Endodermal cell (in vitro differentiated cells): ENCODE measurements around a stretch of chr1.

DNA sequence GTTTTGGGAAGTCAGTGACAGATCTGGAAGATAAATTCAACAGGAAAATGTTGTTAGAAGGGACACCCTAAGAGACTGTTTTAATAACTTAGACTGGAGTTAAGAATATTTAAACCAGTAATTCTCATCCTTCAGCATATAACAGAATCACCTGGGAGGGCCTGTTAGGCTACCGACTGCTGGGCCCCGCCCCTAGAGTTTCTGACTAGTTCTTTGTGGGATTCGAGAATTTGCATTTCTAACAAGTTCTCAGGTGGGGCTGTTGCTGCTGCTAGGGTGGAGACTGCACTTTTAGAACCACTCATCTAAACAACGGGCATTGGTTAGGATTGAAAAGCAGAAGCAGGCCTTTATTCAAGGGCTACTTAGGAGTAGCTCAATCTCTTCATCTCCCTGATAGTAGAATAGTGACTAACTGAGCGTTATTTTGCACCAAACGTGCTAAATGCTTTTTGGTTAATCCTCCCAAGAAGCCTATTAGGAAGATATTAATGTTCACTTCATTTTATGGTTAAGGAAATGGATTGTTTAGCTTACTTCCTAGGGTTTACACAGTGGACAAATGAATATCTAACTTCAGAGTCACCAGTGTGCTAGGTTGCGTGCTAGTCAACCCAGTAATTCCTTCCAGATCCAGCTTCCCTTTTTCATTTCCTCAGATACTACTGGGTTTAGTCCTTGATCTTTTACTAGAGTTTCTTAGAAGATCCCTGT lies 31.1 kb upstream of the UAP1 start:
- PRO-cap, result no peak

- PRO-cap, result no peak
Measured at GRCh38 chr1:162612537-162613529, 19.4 kb upstream of the DDR2 start.

DNA sequence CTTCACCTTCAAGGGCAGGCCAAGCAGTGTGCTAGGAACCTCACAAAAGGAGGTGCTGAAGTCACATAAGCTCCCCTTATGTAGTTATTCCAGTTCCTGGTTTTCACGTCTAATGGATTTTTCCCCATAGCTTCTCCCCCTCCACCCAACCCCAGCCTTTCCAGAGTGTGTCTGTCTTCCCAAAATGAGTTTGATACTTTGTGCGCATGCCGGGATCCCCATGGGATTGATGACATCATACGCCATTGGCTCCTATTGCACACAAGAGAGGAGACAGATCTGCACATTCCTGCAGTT lies 71.4 kb downstream of the DDR2 start:
- PRO-cap, result no peak

DNA sequence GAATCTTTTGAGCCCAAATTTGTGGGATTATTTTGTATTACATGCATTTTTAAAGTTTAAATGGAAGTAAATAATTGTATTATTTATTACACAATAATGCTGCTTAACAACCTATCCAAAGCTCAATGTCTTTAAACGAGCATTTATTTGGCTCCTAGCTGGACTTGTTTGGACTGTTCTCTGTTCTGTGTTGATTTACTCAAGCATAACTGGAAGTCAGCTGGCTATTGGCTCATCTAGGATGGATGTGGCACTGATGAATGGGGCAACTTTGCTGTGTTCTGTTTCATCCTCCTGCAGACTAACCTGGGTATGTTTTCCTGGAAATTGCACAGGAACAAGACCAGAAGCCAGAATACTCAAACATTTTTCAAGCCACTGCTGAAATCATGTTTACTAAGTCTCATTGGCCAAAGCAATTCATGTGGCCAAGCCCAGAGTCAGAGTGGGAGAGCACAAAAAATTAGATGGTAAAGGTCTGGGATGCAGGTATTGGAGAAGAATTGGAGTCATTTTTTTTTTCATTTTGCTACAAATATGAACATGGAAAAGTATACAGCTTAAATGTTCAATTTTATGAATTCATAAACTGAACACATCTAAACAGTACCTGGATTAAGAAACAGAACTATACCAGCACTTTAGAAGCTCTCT lies 70.7 kb upstream of the HSD17B7 start:
- PRO-cap, result no peak

GRCh38 chr1:162771983-162772454 lies 18.5 kb upstream of the HSD17B7 start:
- PRO-cap, result no peak

- PRO-cap, result no peak
Measured at GRCh38 chr1:162781317-162782194, 8.9 kb upstream of the HSD17B7 start.

DNA sequence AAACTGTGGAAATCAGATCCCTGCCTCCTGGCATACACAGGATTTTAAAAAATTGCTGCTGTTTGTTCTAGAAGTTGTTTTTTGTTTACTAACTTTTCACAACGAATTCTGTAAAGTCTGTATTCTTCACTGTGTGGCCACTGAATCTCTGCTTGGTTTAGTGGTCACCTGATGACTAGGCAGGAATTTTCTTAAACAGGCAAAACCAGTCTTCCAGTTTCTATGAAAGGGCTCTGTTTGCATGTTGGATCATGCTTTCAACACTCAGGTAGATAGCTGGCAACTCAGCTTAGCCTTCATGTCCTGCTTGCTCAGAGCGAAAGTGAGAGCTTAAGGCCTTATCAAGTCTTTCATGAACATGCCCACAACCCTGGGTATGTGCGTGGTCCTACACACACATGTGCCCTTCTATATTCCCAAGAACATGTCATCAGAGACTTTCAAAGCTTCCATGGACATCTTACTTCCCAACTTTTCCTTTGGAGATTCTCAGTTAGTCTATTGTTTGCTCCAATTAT lies 52.4 kb upstream of the CCDC190 start:
- PRO-cap, result no peak

- PRO-cap, result no peak
Measured at GRCh38 chr1:163231382-163231909, 28.7 kb upstream of the RGS5 start.

- PRO-cap, result no peak
Measured at GRCh38 chr1:164321187-164321726, 237.7 kb upstream of the PBX1 start.

DNA sequence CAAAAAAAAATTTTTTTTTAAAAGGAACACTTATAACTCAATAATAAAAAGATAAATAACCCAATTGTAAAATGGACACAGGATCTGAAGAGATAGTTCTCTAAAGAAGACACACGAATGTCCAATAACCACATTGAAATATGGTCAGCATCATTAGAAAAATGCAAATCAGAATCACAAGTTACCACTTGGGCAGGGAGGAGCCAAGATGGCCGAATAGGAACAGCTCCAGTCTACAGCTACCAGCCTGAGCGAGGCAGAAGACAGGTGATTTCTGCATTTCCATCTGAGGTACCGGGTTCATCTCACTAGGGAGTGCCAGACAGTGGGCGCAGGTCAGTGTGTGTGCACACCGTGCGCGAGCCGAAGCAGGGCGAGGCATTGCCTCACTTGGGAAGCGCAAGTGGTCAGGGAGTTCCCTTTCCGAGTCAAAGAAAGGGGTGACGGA lies 100.0 kb upstream of the PBX1 start:
- PRO-cap, result no peak

- PRO-cap, result no peak
Measured at GRCh38 chr1:164573903-164574524, 15.0 kb downstream of the PBX1 start.

- PRO-cap, result bidirectional peak, plus-strand start at chr1:164589347, minus-strand start at chr1:164589106
Measured at GRCh38 chr1:164588507-164589731, 29.9 kb downstream of the PBX1 start.

DNA sequence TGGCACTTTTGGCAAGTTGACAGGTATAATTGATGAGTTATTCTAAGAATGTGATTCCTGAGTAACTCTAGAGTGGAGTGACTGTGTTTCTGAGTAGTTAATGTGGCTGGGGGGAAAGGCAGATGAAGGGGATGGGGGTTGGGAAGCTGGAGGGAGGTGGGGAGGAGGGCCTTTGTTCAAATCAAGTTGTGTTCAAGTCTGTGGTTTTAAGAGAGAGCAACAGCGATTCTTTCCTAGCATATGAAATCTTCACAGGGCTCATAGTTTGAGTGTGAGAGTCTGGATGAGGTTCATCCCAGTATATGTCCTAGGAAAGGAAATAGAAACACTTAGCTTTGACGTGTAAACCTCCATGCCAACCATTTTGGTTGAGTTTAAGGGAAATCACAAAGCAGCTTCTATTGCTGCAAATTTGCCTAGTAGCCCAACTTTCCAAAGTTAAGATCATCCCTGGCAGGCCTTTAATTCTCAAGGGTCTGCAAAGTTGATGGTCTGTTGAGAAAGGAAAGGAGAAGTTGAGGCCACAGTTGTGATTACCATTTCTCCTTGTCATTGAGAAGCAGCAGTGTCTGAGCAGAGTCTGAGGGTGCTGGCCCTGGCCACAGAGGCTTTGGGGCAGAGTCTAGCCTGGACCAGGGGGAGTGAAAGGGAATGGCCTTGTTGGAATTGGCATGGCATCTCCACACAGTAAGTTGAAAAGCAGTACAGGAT lies 33.1 kb downstream of the PBX1 start:
- PRO-cap, result no peak

GRCh38 chr1:164610518-164610962 lies 51.6 kb downstream of the PBX1 start:
- PRO-cap, result no peak

- PRO-cap, result no peak
Measured at GRCh38 chr1:164613135-164613679, 54.2 kb downstream of the PBX1 start.

- PRO-cap, result no peak
Measured at GRCh38 chr1:164627009-164627718, 68.2 kb downstream of the PBX1 start.

DNA sequence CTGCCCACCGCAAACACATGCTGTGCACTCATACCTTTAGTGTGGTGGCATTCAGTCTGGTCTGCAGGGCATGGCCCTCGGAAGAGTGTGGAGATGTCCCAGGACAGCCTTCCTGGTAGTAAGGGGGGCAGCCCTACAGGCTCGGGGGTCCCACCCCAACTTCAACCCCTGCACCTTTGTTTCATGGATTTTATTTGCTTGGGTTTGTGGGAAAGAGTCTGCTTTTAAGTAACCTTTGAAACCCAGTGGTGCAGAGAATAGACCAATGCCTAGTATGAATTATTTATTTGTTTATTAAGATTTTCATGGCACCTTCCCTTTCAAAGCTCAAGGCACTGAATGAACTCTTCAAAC lies 87.9 kb downstream of the PBX1 start:
- PRO-cap, result unidirectional peak, plus-strand start at position 59 of the sequence

DNA sequence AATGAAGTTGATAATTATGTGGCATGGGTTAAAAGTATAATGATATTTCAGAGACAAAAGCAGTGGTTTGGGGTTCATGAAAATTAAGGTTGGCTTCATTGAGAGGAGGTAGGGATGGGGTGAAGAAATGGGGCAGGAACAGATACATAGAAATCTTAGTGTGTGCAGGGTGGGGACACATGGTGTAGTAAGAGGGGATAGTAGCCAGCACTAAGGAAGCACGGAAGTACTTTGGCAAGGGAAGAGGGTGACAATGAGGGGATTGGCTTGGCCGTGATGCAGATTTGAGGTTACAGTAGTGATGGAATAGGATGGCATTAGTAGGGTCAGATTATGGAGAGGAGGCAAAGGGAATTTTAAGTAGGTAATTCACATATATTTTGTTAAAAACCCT lies 118.6 kb downstream of the PBX1 start:
- PRO-cap, result no peak

GRCh38 chr1:164690057-164690604 lies 131.1 kb downstream of the PBX1 start:
- PRO-cap, result no peak

DNA sequence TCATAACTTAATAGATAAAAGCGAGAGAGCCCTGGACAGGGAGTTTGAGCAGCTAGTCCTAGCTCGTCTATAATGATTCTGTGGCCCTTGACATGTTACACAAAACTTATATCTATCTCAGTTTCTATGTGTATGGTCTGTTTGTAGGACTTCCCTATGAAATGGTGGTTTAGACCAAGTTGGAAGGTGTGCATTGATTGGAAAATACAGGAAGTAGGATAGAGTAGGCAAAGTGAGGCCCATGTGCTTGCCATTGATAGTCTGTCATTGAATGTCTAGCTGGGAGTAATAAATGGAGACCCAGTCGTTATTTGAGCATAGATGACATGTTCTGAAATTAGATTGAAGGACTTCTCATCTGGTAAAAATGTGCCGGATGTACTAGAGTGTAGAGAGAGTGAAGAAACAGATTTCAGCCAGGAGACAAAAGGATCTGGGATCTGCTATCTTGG lies 136.8 kb downstream of the PBX1 start:
- PRO-cap, result no peak